ENCODE results near the gene UPF2.

- RAMPAGE, long total RNA = no peak
- RRBS = no CpG with 5 or more reads among the region's 8 CpGs
Measured at GRCh38 chr10:10891408-10891718, 126.3 kb upstream of the CELF2 start.

GRCh38 chr10:11048615-11049441, 31.2 kb downstream of the CELF2 start:
- RAMPAGE, long total RNA = no peak
- RRBS = no CpG with 5 or more reads among the region's 7 CpGs

GRCh38 chr10:11156520-11156995, 138.9 kb downstream of the CELF2 start:
- RAMPAGE, long total RNA = no peak
- RRBS = no CpG with 5 or more reads among the region's 12 CpGs

GRCh38 chr10:11160993-11161332, 143.3 kb downstream of the CELF2 start:
- RAMPAGE, long total RNA = no peak
- RRBS = no CpG with 5 or more reads among the region's 4 CpGs

- RAMPAGE, long total RNA = no peak
- RRBS = no CpG with 5 or more reads among the region's 17 CpGs
Measured at GRCh38 chr10:11180212-11180889, 162.7 kb downstream of the CELF2 start.

GRCh38 chr10:11182373-11182883, 164.8 kb downstream of the CELF2 start:
- RAMPAGE, long total RNA = no peak
- RRBS = no CpG with 5 or more reads among the region's 3 CpGs

GRCh38 chr10:11182962-11183526, 165.4 kb downstream of the CELF2 start:
- RAMPAGE, long total RNA = no peak
- RRBS = no CpG with 5 or more reads among the region's 7 CpGs

DNA sequence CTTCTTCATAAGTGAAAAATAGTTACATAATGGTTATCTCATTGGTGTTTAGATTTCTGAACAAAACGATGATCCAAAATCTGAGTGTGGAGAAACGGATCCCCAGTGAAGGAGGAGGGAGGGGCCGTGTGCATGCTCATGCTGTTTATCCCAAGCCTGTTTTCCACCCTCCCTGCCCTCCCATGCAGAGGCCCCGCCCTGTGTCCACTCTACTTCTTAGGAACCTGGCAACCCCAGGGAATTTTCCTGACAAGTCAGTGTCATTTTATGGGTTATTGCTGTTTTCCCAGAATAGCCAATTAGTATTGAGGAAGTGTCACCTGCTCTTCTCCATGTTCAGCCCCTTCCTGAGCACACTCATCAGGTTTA, 174.0 kb downstream of the CELF2 start:
- RAMPAGE, long total RNA = no peak
- RRBS = no CpG with 5 or more reads among the region's 4 CpGs

DNA sequence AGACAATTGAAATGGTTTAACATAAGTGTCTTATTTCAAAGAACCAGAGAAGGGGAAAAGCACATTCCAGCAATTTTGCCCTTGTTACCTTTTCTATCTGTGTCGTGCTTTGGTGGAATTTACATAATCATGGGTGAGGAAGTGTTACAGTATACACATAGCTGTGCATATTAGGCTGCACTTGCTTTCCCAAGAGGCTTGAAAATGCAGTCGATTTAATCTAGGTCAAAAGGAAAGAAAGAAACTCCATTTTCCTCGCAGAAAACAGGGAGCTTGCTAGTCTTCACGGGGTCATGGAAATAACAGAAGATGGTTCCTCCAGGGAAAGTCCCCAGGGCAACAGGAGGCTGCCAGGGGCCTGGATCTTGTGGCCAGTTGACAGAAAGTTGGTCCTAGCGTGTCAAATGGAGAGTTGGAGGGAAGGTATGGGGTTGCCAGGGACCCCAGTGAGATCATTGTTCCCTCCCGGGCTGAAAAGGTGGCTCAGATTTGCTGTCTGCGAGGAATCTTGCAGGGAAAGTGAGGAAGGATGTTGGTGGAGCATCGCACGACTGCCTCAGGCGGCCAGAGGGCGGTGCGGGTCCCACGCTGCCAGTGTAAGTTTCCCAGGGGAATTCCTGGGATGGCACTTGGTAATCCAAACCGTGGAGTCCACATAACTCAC, 189.5 kb downstream of the CELF2 start:
- RAMPAGE, long total RNA = no peak
- RRBS = no CpG with 5 or more reads among the region's 14 CpGs

- RAMPAGE, long total RNA = no peak
- RRBS = no CpG with 5 or more reads among the region's 13 CpGs
Measured at GRCh38 chr10:11246430-11247073, 228.9 kb downstream of the CELF2 start.

DNA sequence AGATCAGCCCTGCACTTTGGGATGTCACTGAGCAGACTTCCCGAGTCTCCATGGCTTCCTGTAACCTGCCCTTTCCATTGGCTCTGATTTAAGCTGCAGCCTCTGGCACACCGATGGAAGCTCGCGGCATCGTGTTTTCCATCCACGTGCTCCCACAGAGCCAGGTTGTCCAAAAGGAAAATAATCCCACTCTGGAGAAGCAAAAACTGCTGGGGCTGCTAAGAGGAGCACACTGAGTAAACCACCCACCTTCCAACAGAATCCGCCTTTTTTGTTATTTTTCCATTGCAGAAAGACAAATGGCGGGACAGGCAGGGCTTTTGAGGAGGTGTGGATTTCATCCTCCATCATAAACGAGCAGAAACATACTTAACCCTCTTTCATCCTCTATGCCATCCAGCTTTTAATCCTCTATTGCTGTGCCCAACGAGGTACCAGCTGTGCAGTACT, 235.0 kb downstream of the CELF2 start:
- RAMPAGE, long total RNA = no peak
- RRBS = no CpG with 5 or more reads among the region's 10 CpGs

GRCh38 chr10:11454161-11455610, 156.8 kb downstream of the USP6NL start:
- RAMPAGE, long total RNA = no peak
- RRBS = no CpG with 5 or more reads among the region's 16 CpGs

GRCh38 chr10:11463076-11464065, 148.1 kb downstream of the USP6NL start:
- RAMPAGE, long total RNA = no peak
- RRBS = 98% methylated on average over 6 of the region's 49 CpGs

DNA sequence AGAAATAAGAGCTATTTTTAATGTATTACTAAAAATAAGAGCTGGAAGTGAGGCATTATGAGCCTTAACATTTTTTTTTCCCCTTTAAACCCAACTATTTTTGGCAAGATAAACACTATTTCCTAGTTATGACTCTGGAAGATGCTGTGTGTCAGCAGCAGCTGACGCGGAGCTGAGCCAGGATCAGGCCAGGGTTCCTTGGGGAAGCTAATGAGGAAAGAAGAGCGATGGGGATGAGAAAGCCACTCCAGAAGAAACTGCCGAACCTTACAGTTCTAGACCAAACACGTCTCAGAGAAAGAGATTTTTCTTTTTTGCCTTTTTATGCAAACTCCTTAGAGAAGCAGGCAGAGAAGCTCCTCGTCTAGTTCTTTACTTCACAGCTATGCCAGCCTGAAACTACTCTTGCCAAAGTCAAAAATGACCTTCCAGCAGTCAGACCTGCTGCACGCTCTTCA, 85.9 kb downstream of the USP6NL start:
- RAMPAGE, long total RNA = no peak
- RRBS = no CpG with 5 or more reads among the region's 7 CpGs

GRCh38 chr10:11561346-11561949, 50.0 kb downstream of the USP6NL start:
- RAMPAGE, long total RNA = no peak
- RRBS = no CpG with 5 or more reads among the region's 4 CpGs

- RAMPAGE, long total RNA = no peak
- RRBS = no CpG with 5 or more reads among the region's 13 CpGs
Measured at GRCh38 chr10:11664059-11664677, 52.7 kb upstream of the USP6NL start.

GRCh38 chr10:11757107-11758137, 15.2 kb downstream of the ECHDC3 start:
- RAMPAGE, long total RNA = no peak
- RRBS = no CpG with 5 or more reads among the region's 12 CpGs

DNA sequence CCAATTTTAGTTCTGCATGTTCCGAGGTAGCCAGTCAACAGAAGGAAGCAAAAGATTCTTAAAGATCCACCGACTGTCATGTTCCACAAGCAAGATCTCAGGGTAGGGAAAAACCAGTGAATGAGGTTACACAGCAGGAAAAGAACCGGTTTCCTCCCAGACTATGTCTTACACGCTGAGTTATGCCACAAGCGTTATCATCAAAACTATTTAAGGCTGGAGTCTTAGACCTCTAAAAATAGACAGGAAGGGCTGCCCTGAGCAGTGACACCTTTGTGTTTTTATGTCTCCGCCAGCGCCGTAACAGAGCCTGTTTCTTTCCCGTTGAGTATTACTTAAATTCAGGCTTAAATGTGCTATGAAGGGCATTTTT, 48.3 kb downstream of the PROSER2 start:
- RAMPAGE, long total RNA = no peak
- RRBS = no CpG with 5 or more reads among the region's 9 CpGs

- RAMPAGE, long total RNA = start-site peak on the minus strand at chr10:12042769-12042825, 260 and 109 reads in 2 replicates
- RRBS = 2% methylated on average over 32 of the region's 71 CpGs
Measured at GRCh38 chr10:12042064-12043054, at the start of gene UPF2. Gene UPF2 (minus strand): TSS chr10:12042809.

DNA sequence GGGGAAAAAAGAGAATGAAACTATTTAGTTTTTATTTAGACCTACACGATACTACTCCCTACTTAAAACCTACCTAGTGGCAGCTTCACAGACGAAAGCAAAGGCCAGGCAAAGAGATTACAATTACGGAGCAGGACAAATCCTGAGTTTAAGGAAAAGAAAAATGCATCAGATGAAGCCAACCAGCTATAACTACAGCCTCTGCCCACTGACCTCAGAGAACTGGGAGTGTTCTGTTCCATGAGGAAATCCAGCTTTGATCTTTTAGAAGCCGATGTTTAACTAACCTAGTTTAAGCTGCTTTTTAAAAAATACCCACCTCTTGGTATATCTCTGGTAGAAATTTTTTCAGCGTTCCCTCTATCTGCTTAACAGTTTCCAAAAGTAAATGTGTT, 3.0 kb upstream of the UPF2 start:
- RAMPAGE, long total RNA = no peak
- RRBS = no CpG with 5 or more reads among the region's 5 CpGs